ENCODE measurements around the genes C7orf31, NPVF, HOXA3 and HOXA9.

DNA sequence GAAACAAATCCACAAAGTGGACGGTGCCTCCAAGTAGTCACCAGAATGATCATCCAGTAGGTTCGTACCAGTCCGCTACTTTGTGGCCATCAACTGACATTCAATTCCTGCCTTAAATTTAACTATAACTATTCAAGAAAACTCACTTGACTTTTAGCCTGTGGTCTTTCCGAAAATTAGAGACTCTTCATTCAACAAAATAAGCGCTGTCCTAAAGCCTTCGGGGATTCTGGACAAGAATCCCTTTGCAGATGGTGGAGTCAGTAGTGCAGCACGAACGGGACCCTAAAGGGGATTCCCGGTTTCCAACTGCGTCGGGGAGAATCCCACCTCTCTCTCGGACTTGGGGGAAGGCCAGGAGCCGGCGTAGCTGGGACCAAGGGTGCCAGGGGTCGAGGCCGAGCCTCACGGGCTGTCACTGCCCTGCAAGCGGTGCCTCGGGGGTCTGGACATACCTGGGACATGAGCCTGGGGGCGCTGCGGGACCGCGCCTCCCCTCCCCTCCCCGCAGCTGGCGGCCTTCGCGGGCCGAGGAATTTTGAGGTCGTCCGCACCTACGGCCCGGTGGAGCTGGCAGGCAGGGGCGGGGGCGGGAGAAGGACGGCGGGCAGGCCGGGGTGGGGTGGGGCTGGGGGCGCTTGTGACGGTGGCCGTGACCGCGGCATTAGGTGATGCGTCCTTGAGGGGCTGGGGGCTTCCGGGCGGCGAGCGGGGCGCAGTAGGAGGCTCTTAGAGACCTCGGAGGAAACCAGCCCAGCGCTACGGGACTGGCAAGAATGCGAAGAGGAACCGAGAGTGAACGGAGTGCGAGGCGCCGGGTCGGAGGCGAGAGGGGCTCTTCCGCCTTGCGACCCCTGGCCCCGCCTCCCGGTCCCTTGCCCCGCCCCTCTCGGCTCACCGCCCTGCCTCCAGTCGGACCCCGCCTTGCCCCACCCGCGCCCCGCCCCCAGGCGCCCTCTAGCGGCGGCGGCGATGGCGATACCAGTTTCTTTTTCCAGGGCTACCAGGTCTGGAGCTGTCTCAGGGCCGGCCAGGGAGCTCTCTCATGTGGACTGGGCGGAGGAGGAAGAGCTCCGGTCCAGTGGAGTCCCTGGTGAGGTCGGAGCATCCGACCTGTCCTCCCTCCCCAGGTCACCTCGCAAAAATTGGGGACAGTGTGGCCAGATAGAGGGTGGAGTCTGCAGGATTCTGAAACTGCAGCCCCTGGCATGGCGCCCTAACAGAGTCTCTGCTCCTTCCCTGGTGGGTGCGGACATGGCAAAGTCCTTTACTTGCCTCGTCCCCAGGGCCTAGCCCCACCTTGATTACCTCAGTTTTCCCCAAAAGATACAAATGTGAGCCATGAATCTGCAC is at the start of gene C7orf31:
C7orf31 (minus strand) TSS at position 839 of the 1,353 bp plus-strand sequence.
- PRO-cap, result bidirectional peak, plus-strand start at position 984 of the sequence, minus-strand start at position 797 of the sequence
- RRBS, 2 experiments, result 2 to 5% methylated on average over 20 to 30 of the region's 86 CpGs

DNA sequence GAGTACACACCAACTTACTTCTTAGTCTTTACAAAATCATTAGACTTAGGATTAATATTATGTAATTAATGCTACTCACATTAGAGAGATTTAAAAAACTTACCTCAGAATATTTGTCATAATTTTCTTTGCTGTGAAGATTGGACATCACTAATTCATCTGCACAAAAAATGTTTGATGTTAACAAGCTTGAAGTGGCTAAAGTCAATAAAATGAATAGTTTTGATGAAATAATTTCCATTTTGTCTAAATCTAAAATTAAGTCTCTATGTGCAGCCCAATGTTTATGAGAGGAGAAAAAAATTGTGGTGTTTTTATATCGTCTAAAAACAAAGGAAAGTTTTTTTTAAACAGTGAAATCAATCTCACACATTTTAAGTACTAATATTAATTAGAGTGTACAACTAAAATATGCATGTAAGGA is at the start of gene NPVF:
NPVF (minus strand) TSS at position 288 of the 424 bp plus-strand sequence.
- PRO-cap, result no peak
- RRBS, 2 experiments, result no CpG with 5 or more reads among the region's 1 CpG

- PRO-cap, result no peak
- RRBS, 2 experiments, result no CpG with 5 or more reads among the region's 5 CpGs
Measured at GRCh38 chr7:25625323-25625900, 397.1 kb upstream of the NPVF start.

DNA sequence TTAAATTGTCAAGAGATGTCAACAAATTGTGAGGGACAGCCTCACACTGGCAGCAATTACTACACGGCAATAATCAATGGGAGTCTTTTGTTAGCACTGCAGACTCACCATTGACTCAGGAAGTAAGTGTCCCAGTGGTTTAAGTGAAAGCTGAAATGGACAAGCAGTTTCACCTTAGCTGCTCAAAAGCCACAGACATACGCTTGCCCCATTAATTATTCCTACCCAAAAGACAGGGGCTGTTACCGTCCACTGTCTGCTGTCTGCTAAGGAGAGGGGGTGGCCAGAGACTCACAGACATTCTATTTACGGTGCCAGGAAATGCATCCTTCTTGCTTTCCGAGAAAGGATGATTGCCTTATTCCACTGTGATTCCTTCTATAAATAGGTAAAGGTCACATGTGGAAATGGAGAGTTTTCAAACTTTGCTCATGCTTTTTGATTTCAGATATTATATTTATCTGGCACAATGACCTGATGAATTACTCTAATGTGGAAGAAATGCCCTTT is 309.7 kb upstream of the NFE2L3 start:
- PRO-cap, result no peak
- RRBS, 2 experiments, result no CpG with 5 or more reads among the region's 5 CpGs

- PRO-cap, result no peak
- RRBS, 2 experiments, result no CpG with 5 or more reads among the region's 7 CpGs
Measured at GRCh38 chr7:25889653-25890135, 262.3 kb upstream of the NFE2L3 start.

DNA sequence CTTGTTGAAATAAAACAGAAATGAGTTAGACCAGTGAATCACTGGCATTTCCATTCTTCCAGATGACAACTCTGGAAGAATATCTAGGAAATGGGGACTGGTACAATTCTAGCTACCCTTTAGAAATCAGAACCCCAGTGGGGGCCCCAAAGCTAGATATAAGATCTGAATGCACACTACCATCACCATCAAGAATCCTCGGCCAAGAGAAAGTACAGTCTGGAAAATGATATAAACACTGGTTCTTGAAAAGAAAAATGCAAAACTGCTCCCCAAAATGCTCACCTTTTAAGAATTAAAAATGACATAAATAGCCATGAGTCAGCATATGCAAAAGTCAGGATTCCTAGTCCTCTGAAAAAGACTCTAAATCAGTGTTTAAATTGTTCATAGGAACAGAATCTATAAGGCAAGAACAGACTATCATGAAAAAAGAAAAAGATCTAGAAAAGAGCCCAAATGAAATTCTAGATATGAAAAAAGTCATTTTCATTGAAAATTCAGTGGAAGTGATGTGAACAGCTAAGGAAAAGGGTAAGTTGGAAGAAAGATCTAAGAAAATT is 19.1 kb downstream of the HNRNPA2B1 start:
- PRO-cap, result no peak
- RRBS, 2 experiments, result no CpG with 5 or more reads among the region's 1 CpG

- PRO-cap, result no peak
- RRBS, 2 experiments, result no CpG with 5 or more reads among the region's 1 CpG
Measured at GRCh38 chr7:26185823-26186433, 14.6 kb downstream of the HNRNPA2B1 start.

DNA sequence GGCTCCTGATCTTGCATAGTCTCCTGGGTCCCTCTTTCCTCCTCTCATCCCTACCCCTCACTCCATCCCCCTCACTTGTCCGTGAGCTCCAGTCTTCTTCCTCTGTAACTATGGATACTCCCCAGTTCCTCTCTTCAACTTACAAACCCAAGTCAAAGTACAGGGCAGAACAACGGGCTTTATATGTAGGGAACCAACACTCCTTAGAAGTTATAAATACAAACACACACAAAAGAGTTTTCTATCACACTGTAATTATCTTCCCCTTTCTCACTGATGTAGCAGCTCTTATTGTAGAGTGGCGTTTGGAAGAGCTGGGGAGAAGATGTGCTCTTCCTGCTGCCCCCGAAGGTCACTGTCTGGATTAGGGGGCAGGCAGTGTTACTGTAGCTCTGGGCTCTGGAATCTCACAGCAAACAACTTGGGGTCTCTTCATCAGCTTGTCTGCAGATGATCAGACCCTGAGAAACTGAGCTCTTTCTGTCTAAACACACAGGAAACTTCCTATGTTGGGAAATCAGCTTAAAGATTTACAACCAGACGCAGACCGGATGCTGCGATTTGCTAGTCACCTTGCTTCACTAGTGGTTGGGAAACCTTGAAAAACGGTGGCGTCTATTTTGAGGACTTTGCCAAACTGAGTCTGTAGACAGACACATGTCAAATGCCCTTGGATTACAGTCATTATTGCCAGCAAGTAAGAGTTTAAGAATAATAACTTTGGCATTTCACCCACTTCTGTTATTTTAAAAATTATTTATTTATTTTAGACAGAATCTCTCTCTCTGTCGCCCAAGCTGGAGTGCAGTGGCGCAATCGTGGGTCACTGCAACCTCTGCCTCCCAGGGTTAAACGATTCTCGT is 13.7 kb downstream of the SNX10 start:
- PRO-cap, result no peak
- RRBS, 2 experiments, result no CpG with 5 or more reads among the region's 14 CpGs

- PRO-cap, result no peak
- RRBS, 2 experiments, result no CpG with 5 or more reads among the region's 10 CpGs
Measured at GRCh38 chr7:26343360-26343859, 51.7 kb downstream of the SNX10 start.

- PRO-cap, result no peak
- RRBS, 2 experiments, result no CpG with 5 or more reads among the region's 7 CpGs
Measured at GRCh38 chr7:26367087-26367846, 75.6 kb downstream of the SNX10 start.

GRCh38 chr7:27111113-27112015 is 8.9 kb upstream of the HOXA2 start:
- PRO-cap, result no peak
- RRBS, 2 experiments, result no CpG with 5 or more reads among the region's 10 CpGs

DNA sequence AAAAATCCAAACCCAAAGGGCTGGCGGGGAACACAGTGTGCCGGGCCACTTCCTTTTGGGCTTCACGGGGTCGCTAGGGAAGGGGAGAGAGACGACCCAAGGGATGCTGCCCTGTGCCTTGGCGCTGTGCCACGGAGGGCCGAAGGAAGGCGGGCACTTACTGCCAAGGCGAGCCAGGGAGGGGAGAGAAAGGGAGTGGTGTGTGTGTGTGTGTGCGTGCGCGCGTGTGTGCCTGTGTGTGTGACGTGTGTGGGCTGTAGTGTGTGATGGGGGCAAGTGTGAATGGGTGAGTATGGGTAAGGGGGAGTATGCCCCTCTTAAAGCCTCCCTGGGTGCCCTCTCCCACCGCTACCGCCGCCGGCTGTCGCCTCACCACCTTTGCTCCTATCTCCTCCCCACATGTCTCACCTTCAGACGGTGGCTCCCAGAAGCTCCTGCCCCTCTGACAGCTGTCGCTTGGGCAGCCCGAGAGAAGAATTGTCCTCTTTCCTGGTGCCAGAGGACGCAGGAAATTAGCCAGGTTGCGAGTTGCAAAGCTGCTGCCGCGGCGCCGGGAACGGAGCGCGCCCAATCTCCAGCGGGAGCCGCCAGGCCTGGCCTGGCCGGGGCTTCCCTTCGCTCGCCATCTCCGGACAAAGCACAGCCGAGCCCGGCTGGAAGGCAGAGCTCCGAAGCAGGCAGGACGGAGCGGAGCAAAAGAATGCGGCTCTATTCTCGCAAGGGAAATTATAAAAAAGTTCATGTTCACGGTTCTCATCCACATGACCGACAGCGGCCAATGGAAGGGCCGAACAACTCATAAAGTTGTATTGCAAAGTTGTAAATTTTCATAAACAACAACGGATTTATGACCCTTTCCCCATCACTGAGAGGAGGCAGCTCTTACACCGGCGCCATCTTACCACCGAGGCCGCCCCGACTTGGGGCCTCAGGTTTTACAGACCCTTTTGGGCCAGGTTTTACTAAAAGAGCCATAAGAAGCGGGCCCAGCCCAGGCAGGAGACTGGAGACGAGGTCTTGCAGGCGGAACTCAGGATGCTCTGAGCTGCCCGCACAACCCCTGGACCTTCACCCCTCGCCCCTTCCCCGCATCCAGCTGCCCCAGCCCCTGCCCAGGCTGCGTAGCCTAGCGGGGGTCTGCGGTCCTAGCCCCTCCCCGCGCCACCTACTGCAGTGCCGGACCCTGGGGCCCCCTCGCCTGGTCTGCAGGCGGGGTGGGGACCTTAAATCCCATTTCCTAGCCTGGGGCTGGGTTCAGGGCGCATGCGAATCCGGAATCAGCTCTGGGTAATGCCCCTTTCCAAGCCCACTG is at the start of gene HOXA3:
HOXA3 (minus strand) TSS at position 704 of the 1,312 bp plus-strand sequence.
- PRO-cap, result no peak
- RRBS, 2 experiments, result 4 to 7% methylated on average over 6 to 13 of the region's 72 CpGs

DNA sequence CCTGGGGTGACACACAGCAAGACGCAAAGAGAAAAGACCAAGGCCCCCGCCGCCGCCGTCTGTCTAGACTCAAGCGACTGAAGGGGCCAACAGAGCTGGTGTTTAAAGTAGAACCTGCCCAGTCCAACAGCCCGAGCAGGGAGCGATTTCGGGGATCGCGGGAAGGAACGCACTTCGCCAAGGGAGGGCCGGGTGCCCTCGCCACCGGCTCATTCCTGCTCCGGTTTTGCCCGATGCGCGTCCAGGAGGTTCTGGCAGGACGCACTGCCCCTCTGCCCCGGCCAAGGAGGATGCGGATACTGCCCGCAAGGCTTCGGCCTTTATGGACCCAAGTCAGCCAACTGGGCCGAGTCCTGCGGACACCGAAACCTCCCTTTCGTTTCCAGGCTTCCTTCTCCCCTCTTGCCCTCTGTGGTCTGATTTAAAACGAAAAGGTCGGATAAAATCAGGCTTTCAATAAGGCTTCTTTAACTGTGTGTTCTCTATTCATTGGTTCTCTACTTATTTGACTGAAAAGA is 2.1 kb upstream of the HOXA7 start:
- PRO-cap, result no peak
- RRBS, 2 experiments, result 5 to 7% methylated on average over 6 of the region's 31 CpGs

DNA sequence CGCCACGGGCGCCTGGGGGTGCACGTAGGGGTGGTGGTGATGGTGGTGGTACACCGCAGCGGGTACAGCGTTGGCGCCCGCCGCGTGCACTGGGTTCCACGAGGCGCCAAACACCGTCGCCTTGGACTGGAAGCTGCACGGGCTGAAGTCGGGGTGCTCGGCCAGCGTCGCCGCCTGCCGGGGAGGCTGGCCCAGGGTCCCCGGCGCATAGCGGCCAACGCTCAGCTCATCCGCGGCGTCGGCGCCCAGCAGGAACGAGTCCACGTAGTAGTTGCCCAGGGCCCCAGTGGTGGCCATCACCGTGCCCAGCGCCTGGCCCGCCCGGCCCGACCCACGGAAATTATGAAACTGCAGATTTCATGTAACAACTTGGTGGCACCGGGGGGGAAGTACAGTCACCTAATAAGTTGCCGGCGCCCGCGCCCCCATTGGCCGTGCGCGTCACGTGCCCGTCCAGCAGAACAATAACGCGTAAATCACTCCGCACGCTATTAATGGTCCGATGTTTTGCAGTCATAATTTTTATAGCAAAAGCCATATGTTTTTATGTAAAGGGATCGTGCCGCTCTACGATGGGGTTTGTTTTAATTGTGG is at the start of gene HOXA9:
HOXA9 (minus strand) TSS at position 377 of the 594 bp plus-strand sequence.
- PRO-cap, result no peak
- RRBS, 2 experiments, result 2 to 6% methylated on average over 3 to 10 of the region's 57 CpGs

DNA sequence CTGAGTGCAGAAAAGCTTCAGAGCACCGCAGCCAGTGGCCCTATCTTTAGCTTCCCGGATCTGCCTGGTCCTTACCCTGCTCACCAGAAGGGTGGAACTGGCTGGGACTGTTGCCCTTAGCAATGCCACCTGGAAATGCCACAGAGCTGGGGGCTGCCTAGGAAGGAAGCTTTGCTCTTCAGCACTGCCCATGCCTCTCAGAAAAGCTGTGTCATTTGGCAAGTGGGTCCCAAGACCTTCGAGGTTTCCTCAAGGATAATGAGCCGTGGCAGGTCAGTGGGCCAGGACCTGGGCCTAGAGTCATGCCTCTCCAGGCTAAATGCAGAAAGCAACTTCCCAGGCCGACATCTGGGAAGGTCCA is 2.2 kb upstream of the HOXA10 start:
- PRO-cap, result no peak
- RRBS, 2 experiments, result no CpG with 5 or more reads among the region's 5 CpGs

- PRO-cap, result no peak
- RRBS, 2 experiments, result no CpG with 5 or more reads among the region's 22 CpGs
Measured at GRCh38 chr7:27187787-27188142, 2.7 kb upstream of the HOXA11 start.

GRCh38 chr7:27239461-27240336 is 2.9 kb upstream of the EVX1 start:
- PRO-cap, result no peak
- RRBS, 2 experiments, result 3 to 5% methylated on average over 24 to 25 of the region's 56 CpGs

GRCh38 chr7:27663065-27663359 is 329 bp upstream of the HIBADH start:
- PRO-cap, result bidirectional peak, plus-strand start at chr7:27663148, minus-strand start at chr7:27662849
- RRBS, 2 experiments, result no CpG with 5 or more reads among the region's 16 CpGs

GRCh38 chr7:27739092-27739922 is 655 bp upstream of the TAX1BP1 start:
- PRO-cap, result no peak
- RRBS, 2 experiments, result no CpG with 5 or more reads among the region's 17 CpGs

- PRO-cap, result no peak
- RRBS, 2 experiments, result no CpG with 5 or more reads among the region's 10 CpGs
Measured at GRCh38 chr7:27883703-27884426, 143.9 kb downstream of the TAX1BP1 start.